ENCODE results near the genes LZTS2, POLL, FBXW4 and FBXL15.

- PRO-cap, 8 experiments, result no peak in any of the 8 experiments
These were observed 17.4 kb upstream of the SLF2 start for GRCh38 chr10:100895218-100895997.

- PRO-cap, 8 experiments, result no peak in any of the 8 experiments
These were observed 2.0 kb downstream of the SEMA4G start for GRCh38 chr10:100971116-100971892.

- PRO-cap, 8 experiments, result peak in 8 of 8 experiments; most common plus-strand start chr10:100999829 (in 4); most common minus-strand start chr10:100999639 (in 6)
These were observed at the start of gene LZTS2 for GRCh38 chr10:100999529-101000002. Gene LZTS2 (plus strand): TSS chr10:100999808.

GRCh38 chr10:101060064-101060514, 1.7 kb upstream of the KAZALD1 start:
- PRO-cap, 8 experiments, result no peak in any of the 8 experiments

DNA sequence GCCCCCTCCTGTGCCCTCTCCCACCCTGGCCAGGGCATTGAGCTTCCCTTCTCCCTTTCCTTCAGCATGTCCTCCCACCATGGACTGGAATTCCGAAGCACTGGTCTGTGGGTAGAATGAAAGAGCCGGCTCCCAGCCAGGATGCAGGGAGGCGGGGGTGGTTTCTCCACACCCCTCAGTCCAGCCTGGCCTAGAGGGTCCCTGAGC, 32.1 kb downstream of the KAZALD1 start:
- PRO-cap, 8 experiments, result no peak in any of the 8 experiments

- PRO-cap, 8 experiments, result no peak in any of the 8 experiments
These were observed 5.5 kb downstream of the TLX1 start for GRCh38 chr10:101136556-101137092.

- PRO-cap, 8 experiments, result no peak in any of the 8 experiments
These were observed 43.1 kb upstream of the BTRC start for GRCh38 chr10:101310553-101311499.

- PRO-cap, 8 experiments, result peak in 4 of 8 experiments; most common plus-strand start chr10:101588328 (in 4); most common minus-strand start chr10:101588159 (in 2)
These were observed at the start of gene POLL for GRCh38 chr10:101587562-101588584. Gene POLL (minus strand): TSS chr10:101588257.

DNA sequence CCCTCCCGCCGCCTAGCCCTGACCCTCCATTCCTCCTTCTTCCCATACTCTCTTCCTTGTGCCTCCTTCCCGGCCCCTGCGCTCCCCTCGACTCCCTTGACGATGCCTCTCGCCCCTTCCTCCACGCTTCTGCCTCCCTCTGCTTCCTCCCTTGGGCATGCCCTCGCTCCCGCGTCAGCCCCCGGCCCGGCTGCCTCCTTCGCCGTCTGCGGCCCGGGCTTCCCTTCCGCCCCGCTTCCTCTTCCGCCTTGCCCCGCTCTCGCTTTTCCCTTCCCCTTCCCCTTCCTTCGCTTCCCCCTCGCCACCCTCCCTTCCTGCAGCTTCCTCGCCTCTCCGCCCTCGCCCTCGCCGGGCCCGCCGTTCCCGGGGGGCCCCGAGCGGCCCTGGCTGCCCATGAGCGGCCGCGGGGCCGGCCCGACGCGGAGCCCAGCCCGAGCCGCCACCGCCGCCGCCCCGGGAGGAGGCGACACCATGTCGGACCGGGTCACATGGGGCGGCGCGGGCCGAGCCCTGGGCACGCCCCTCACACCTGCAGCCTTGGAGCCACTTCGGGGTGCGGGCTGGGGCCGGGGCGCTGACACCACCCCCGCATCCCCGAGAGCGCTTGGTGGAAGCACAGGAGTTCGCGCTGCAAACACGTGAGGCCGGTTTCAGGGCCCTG, at the start of gene FBXW4:
TSS of gene FBXW4 (minus strand) at position 460 of the 661 bp plus-strand sequence.
- PRO-cap, 8 experiments, result peak in 8 of 8 experiments; most common plus-strand start position 546 of the sequence (in 7); most common minus-strand start position 473 of the sequence (in 8)

- PRO-cap, 8 experiments, result no peak in any of the 8 experiments
These were observed 2.6 kb downstream of the OGA start for GRCh38 chr10:101815550-101816229.

DNA sequence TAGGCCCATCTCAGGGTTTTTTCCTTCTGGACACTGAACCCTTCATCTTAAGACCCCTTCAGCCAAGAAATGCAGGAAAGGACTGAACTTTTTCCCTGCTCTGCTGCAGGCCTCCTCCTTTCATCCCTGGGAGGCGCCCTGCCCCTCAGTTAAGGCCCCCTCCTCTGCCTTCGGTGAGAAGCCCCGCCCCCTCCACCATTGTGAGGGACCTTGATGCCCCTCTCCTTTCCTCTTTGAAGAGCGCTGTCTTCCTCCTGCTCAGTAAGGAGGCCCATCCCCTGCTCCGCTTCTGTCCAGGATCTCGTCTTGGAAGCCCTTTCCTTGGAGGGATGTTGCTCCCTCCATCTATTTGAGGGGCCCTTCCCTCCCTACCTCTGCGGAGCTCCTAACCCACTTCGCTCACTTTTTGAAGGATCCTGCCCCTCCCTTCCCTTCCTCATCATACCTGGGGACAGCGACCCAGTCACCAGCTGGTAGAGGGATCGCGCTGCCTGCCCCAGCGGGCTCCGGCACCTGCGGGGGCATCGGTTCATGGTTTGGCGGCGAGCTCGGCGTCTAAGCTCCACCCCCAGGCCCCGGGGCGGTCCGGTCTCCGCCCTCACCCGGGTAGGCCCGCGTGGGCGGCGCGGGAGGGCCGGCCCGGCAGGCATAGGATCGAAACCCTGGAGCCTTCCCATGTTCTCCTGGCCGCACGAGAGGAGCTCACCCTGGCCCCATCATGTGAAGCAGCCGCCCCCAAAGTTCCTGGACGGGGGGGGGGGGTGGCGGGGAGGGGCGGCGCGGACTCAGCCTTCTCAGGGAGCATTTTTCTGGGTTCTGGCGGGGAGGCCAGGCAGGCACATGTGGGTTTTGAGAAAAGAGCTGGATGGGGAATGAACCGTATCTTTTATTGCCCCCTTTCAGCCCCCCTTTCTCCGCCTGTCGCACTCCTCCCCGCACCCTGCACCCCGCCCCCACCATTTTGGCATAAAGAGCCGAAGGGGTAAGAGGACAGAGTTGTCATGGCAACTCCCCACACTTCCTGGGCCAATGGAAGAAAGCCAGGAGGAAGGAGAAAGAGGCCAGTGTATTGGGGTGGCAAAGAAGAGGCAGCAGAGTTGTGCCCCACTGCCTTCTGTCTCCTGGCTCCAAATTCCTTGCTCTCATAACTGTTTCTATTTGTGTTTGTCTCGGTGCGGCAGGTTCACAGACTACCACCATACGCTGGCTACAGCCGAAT, 3.9 kb downstream of the KCNIP2 start:
- PRO-cap, 8 experiments, result no peak in any of the 8 experiments

- PRO-cap, 8 experiments, result peak in 8 of 8 experiments; most common plus-strand start chr10:102115133 (in 7); most common minus-strand start chr10:102115002 (in 5)
These were observed 5.6 kb downstream of the LDB1 start for GRCh38 chr10:102114230-102115306.

GRCh38 chr10:102133874-102134332, 1.1 kb downstream of the PPRC1 start:
- PRO-cap, 8 experiments, result no peak in any of the 8 experiments

GRCh38 chr10:102394624-102394872, 957 bp upstream of the NFKB2 start:
- PRO-cap, 8 experiments, result peak in 3 of 8 experiments; most common plus-strand start chr10:102394704 (in 1); most common minus-strand start chr10:102394751 (in 2)

DNA sequence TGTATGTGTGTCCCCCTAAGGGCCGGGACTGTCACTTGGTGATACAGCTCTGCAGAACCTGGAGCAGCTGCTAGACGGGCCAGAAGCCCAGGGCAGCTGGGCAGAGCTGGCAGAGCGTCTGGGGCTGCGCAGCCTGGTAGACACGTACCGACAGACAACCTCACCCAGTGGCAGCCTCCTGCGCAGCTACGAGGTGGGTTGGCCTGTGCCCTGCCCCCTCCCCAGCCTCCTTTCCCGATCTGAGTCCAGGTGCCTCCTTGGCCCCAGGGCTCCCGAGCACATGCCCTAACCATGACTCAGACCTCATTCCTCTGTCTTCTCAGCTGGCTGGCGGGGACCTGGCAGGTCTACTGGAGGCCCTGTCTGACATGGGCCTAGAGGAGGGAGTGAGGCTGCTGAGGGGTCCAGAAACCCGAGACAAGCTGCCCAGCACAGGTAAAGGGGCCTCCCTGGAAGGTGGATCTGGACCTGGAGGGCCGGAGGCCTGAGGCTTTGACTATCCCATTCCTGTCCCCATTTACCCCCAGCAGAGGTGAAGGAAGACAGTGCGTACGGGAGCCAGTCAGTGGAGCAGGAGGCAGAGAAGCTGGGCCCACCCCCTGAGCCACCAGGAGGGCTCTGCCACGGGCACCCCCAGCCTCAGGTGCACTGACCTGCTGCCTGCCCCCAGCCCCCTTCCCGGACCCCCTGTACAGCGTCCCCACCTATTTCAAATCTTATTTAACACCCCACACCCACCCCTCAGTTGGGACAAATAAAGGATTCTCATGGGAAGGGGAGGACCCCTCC, 6.4 kb downstream of the NFKB2 start:
- PRO-cap, 8 experiments, result peak in 1 of 8 experiments; most common plus-strand start position 230 of the sequence (in 1)

- PRO-cap, 8 experiments, result peak in 5 of 8 experiments; most common plus-strand start chr10:102407961 (in 2)
These were observed 10.6 kb downstream of the PSD start for GRCh38 chr10:102407743-102408683.

GRCh38 chr10:102420487-102421312, at the start of gene FBXL15:
Gene FBXL15 (plus strand): TSS chr10:102420836.
- PRO-cap, 8 experiments, result peak in 8 of 8 experiments; most common plus-strand start chr10:102421204 (in 8); most common minus-strand start chr10:102420729 (in 1)

GRCh38 chr10:102431510-102432092, 773 bp downstream of the CUEDC2 start:
- PRO-cap, 8 experiments, result no peak in any of the 8 experiments

GRCh38 chr10:102478942-102479615, 17.9 kb downstream of the MFSD13A start:
- PRO-cap, 8 experiments, result peak in 5 of 8 experiments; most common plus-strand start chr10:102479280 (in 2); most common minus-strand start chr10:102479164 (in 4)

DNA sequence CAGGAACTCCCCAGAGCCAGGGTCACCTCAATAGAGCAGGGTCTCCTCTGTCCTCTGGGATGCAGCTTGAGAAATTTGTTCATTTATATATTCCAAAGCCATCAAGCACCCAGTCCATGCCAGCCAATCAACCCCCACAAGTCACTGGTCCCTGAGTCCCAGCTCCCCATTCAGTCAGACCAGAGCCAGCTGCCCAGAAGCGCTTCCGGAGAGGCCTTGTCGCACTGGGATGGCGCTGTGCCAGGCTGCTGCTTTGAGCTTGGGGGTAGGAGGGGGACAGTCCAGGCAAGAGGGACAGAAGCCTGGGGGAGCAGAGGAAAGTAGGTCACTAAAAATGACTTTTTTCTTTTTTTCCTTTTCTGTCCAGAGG, 16.0 kb upstream of the TRIM8 start:
- PRO-cap, 8 experiments, result no peak in any of the 8 experiments

All from peripheral blood mononuclear cell (primary cell).